ENCODE data around the gene NFATC2.

DNA sequence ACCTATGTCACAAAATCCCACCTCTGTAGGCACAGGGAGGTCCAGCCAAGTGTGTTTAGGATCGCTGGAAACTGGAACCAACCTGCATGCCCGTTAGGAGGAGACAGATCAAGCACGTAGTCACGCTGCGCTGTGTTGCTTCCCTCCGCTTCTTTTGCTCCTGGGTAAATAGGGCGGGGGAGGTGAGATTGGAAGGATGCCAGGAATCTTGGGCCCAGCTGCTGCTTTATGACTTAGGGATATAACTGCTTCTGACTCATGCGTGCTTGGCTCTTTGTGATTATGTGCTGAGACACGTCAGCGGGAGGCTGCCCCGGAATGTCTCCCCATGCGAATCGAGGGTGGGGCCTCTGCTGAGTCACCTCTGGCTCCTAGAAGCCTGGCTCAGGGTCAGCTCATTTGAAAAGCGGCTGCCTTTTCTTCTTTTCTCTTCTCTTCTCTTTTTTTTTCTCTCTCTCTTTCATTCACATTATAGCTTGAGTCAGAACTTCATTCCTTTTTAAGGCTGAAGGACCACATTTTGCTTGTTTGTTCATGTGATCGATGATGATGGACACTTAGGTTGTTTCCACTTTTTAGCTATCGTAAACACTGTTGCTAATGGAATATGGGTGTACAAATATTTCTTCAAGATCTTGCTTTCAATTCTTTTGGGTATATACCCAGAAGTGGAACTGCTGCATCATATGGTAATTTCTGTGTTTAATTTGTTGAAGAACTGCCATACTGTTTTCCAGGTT is 12.6 kb upstream of the PEDS1 start:
- PRO-cap, result no peak
- RRBS, result no CpG with 5 or more reads among the region's 16 CpGs

DNA sequence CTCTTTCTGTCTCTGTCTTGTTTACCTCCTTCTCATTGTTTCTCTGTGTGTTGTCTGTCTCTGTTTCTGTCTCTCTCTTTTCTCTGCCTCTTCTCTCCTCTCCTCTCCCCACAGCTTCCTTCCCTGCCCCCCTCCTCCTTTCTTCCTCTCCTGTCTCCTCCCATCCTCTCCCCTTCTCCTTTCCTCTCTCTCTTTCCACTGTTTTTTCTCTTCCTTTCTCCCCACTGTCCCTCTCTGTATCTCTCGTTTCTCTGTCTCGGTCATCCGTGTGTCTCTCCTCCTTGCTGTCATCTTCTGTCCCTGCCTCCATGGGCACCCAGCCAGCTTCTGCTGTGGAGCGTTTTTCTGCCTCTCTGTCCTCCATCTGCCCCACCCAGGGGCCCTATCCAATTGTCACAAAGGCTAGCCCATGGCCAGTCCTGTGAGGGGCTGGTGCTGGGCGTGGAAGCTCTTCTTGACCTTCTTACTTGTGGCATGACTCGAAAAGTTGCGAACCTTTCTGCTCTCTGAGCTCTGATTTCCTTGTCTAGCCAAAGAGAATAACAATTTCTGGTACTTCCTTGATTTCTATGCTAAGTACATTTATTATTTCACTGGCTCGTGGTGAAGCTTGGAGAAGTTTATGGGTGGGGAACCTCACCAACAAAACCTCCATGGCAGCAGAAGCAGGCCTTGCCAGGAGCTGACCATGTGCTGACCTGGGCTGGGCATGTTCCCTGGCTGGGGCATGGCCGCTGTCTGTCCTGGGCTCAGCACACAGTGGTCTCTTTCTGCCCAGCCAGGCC is 69.2 kb downstream of the CEBPB start:
- PRO-cap, result no peak
- RRBS, result no CpG with 5 or more reads among the region's 9 CpGs

DNA sequence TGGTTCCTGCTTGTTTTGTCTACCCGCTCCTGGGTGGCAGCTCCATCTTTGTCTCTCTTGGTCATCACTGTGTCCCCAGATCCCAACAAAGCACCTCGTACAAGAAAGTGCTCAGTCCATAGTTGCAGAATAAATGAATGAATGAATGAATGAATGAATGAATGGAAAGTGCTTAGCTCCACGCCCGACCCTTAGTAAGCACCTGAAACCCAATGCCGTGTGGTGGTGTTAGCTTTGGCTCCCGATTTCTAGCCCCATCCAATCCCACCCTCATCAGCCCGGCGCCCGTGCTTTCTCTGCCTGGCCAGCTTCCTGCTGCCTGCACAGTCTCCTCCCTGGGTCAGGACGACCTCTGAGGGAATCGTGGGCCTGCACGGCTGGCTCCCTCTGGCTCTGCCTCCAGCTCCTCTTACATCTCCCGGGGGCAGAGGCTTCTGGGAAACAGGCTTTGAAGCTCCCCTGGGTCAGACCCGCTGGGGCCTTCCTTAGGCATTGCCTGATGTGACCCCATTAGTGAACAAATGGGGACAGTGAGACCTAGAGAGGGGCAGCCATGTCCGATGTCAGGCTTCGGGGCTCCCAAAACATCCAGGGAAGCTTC is 94.0 kb downstream of the CEBPB start:
- PRO-cap, result no peak
- RRBS, result 14% methylated on average over 1 of the region's 16 CpGs

- PRO-cap, result no peak
- RRBS, result no CpG with 5 or more reads among the region's 13 CpGs
These were observed 157.1 kb downstream of the CEBPB start for GRCh38 chr20:50347630-50348283.

GRCh38 chr20:50394428-50395098 is 115.6 kb upstream of the PTPN1 start:
- PRO-cap, result no peak
- RRBS, result 74% methylated on average over 3 of the region's 20 CpGs

DNA sequence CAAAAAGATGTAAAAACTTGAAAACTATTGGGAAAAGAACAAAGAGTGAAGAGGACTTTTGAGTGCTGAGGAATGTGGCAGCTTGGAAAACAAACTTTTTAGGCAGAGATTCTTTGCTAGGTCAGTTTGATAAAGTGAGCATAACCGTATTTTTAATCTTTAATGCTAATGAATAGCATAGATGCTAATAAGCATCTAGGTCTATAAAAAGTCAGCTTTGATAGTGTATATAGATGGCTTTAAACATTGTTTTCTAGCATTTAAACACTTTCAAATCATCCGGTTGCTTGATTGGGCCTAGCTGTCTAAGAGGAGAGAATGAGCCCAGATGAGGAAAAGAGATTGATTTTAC is 2.8 kb downstream of the PTPN1 start:
- PRO-cap, result no peak
- RRBS, result no CpG with 5 or more reads among the region's 2 CpGs

GRCh38 chr20:50735129-50736459 is 4.2 kb downstream of the PARD6B start:
- PRO-cap, result no peak
- RRBS, result no CpG with 5 or more reads among the region's 4 CpGs

DNA sequence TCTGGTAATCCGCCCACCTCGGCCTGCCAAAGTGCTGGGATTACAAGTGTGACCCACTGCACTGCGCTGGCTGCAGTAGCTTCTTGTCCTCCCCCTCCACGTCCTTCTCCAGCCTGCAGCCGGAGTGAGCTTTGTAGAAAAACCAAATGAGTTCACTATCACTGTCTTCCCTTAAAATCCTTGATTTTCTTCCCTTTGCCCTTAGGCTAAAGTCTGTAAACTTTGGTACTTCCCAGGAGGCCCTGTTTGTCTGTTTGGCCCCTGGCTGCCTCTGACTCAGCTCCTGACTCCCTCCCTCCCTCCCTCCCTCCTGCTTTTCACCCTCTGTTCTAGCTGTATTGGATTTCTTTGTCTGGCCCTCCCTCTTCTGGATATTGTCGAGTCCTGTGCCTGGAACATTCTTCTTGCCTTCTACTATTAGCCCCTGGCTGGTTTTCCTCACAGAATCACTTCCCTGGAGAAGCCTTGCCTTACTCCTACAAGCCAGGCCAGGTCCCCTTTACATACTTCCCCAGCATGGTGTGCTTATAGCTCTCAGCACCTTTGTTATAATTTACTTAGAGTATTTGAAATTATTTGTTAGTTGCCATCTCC is 13.1 kb downstream of the PARD6B start:
- PRO-cap, result no peak
- RRBS, result no CpG with 5 or more reads among the region's 6 CpGs

DNA sequence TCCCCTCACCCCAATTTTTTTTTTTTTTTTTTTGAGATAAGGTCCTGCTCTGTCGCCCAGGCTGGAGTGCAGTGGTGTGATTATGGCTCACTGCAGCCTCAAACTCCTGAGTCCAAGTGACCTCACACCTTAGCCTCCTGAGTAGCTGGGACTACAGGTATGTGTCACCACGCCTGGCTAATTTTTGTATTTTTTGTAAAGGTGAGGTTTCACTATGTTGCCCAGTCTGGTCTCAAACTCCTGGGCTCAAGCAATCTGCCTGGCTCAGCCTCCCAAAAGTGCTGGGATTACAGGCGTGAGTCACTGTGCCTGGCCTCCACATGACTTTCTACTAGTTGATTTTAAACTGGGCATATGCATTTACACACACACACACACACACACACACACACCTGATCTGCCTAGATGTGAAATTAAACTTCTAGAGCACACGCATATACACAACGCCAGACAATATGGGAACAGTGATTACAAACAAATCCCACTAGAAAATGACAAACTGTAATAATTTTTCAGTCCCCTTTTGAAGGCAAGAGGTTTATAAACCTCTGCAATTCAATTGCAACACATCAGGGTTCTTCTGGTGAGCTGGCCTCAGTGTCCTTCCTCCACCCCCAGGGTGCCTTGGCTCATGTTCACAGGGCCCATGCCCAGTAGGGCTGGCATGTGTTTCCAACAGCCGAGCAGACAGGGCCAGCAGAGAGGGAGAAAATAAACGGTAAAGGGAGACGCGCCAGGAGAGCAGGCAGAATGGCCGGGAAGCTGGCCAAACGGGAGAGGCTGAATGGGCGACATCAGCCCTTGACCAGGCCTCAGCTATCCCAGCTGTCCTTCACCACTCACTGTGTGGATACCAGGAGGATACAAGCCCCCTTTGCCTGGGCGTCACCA is 31.3 kb downstream of the PARD6B start:
- PRO-cap, result unidirectional peak, plus-strand start at position 748 of the sequence
- RRBS, result no CpG with 5 or more reads among the region's 13 CpGs

GRCh38 chr20:50799522-50800060 is 4.7 kb downstream of the BCAS4 start:
- PRO-cap, result no peak
- RRBS, result 31% methylated on average over 3 of the region's 13 CpGs

DNA sequence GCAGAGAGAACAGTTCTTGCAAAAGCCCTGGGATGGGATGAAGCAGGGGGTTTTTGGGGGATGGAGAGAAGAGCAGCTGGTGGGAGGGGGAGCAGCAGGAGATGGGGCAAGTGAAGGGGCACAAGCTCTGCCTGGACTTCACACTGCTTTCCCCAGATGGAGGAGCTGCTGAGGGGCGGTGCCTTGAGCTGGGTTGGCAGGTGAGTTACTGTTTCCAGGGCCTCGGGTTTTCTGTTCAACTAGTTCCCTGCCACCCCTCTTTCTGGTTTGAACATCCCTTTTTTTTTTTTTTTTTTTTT is 5.4 kb downstream of the BCAS4 start:
- PRO-cap, result unidirectional peak, plus-strand start at position 157 of the sequence
- RRBS, result no CpG with 5 or more reads among the region's 2 CpGs

DNA sequence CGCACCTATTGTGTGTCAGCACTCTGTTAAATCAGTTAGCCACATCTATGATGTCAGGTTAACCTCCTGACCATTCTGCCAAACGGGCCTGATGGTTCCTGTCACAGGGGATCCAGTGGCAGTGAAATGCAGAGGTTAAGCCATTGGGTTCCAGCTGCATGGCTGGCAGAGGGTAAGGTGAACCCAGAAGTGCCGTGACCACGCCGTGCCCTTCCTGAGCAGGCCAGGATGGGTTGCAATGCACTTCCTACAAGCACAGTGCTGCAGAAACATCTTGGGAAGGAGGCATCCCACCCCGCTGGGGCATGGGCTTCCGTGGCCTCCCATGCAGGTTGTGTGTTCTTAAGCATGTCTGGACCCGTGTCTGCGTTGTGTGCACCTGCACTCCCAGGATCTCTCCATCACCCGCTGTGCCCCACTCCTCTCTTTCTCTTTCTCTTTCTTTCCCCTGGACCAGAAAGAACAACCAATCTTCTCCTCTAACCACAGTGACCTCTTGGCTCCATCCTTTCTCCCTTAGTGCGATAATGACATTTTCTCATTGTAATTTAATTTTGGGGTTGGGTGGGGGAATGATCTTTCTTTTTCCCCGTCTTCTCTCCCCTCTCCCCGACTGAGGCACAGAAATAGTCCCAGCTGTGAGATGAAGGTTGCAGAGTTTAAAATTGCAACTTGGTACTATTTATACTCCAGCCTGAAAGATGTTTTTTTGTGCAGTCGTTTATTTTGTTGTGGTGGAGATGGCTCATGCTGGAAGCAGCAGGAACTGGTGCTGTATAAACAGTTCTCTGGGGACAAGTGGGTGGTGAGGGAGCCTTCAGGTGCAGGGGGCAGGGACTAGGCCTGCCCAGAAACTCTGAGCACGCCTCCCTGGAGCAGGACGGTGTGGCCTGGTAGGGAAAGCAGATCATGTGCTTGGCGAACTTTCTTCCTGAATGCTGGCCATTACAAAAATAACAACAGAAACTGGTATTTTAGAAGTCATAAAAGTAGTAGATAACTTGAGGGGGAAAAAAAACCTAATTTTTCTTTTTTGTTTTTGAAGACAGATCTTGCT is 20.5 kb downstream of the BCAS4 start:
- PRO-cap, result no peak
- RRBS, result no CpG with 5 or more reads among the region's 17 CpGs

GRCh38 chr20:50826159-50826538 is 31.3 kb downstream of the BCAS4 start:
- PRO-cap, result no peak
- RRBS, result no CpG with 5 or more reads among the region's 2 CpGs

- PRO-cap, result no peak
- RRBS, result no CpG with 5 or more reads among the region's 10 CpGs
These were observed 61.1 kb downstream of the BCAS4 start for GRCh38 chr20:50855928-50856304.

DNA sequence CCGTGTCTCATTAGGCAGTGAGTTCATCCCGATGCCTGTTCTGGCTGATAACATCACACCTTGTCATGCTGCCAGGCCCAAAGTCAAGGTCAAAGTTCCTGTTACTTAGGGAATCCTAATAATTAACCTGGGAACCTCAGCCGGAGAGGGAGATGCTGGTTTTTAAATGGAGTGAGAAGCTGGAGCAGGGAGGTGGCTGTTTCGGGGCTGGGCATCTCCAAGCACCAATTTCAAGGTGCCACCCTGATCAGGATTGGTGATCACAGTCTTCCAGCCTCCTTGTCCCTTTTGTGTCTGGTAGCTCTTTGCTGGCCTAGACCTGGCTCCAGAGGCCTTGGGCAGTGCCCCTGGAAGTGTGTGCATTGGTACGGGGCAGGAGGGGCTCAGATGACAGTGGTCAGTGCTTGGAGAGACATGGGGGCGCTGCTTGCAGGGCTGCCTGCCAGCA is 61.5 kb downstream of the BCAS4 start:
- PRO-cap, result no peak
- RRBS, result no CpG with 5 or more reads among the region's 6 CpGs

DNA sequence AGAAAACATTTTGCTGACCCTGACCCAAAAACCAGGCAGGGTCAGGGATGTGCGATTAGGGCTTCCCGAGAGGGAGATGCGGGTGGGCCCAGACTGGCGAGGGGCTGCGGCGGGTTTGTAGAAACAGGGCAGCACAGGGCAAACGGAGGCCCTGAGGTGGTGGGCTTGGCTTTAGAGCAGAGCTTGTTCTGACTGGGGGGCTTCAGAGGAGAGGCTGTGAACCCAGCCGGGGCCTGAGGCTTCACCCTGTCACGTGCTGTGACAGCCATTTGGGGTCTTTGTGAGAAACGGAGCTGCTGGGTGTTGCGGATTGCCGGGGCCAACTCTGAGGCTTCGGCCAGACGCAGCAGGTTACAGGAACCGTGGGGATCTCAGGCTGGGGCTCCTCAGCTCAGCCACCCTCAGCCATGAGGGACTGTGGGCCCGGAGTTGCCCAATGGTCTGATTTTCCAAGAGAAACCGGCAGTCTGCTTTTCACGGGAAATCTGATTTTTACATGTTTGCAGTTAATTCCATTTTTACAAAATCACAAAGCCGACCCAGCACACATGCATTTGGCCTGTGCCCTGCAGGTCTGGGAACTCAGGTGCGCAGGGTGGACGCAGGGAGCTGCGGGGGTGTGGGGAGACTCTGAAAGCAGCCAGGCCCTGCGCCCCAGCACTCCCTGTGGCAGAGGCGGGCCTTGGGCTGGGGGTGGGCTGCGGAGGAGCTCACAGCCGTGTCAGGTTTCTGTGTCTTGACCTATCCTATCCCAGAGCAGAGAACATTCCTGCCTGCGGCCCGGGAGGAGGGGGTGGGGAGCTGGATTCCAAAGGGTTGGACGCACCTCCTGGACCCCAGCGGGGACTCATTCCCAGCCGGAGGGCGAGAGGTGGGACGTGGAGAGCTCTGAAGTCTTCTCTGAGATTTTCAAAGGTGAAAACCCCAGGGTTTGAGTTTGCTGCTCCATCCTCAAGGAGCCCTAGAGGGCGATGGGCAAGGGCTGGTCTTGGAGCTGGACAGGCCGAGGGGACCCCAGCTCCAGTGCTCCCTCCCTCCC is 60.7 kb downstream of the ADNP start:
- PRO-cap, result no peak
- RRBS, result 79% methylated on average over 11 of the region's 35 CpGs

GRCh38 chr20:51107873-51108305 is 85.0 kb upstream of the KCNG1 start:
- PRO-cap, result unidirectional peak, minus-strand start at chr20:51108075
- RRBS, result no CpG with 5 or more reads among the region's 6 CpGs

DNA sequence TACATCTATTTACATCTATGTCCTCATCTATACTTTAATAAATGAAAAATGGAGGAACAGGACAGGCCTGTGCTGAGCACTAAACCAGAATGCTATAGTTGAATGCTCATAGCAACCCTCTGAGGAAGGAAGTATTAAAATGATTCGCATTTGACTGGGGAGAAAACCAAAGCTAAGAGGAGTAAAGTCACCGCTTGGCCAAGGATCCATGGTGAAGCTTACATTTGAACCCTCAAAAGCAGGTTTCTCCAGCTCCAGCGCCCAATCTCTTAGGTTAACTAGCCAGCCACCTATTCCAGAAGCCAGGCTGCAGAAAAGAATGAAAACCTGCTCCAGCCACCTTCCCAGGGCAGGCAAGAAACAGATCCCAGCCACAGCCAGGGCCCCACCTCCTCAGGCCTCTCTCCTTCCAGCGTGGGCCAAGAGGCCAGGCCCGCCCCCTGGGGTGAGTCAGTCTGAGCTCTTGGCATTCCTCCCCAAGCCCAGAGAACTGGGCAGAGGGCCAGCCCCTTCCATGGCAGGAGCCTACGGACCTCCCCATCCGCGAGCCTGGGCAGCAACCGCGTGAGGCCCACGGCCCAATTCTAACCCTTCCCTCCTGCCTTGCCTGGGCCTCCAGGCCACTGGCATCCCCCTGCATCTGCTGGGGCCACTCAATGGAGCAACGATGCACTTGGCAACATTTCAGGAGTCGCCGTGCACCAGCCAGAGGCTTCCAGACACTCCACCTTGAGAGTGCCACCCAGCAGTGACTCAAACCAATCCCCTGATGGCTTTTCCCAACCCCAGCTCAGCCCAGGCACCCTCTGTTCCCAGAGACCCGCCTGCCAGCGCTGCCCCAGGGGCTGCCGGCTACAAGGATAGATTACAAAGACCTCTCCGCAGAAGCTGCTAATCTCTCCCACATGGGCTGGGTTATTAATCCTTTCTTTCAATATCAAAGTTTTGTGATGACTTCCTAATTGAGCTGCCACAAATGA is 86.0 kb downstream of the NFATC2 start:
- PRO-cap, result no peak
- RRBS, result no CpG with 5 or more reads among the region's 18 CpGs

DNA sequence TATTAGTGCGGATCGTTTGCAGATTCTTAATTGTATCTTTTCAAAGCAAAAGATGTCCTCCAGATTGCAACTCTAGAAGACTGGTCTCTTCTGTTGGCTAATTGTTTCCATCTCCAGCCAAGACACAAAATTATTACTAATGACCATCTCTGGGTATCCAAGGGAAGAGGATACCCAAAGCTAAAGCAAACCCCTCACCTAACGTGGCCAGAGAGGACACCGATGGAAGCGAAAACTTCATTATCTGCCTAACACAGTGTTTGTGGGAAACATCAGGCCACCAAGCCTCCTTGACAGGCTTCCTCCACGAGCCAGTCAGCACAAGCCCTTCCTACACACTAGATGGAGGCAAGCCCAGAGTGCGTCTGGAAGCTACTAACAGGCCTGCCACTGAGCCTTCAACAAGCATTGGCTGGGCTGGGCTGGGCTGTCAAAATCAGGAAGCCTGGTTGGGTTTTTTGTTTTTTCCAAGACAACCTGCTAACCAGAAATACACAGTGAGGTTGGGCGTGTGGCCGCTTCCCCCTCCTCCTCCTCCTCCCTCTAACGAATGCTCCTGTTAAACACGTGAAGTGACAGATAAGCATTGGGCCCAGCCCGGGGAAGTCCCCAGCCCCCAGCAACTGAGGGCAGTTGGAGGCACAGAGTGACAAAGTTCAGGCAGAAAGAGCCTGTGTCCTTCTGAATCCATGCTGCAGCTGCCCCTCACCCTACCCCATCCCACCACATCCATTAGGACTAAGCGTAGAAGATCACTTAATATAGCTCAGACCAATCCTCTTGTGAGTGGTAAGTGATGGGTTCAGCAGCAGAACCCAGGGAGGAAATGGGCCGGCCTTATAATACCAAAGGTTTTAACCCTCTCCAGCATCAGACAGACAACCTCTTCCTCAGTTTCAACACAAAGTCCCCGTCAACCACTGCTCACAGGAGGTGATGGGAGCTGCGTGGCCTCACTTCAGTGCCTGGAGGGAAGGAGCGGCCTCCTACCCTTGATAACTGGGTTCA is 1.3 kb downstream of the NFATC2 start:
- PRO-cap, result no peak
- RRBS, result no CpG with 5 or more reads among the region's 17 CpGs

- PRO-cap, result bidirectional peak, plus-strand start at chr20:51542829, minus-strand start at chr20:51542683
- RRBS, result 2% methylated on average over 36 of the region's 86 CpGs
These were observed at the start of gene NFATC2 for GRCh38 chr20:51541928-51543012. TSS of gene NFATC2 (minus strand) at chr20:51542719.